Paraaortic lymph node (tissue), 1 donor: ENCODE measurements around the genes CMTM6 and DYNC1LI1.

- PRO-cap, result no peak
Measured at GRCh38 chr3:30615417-30616164, 9.2 kb downstream of the TGFBR2 start.

DNA sequence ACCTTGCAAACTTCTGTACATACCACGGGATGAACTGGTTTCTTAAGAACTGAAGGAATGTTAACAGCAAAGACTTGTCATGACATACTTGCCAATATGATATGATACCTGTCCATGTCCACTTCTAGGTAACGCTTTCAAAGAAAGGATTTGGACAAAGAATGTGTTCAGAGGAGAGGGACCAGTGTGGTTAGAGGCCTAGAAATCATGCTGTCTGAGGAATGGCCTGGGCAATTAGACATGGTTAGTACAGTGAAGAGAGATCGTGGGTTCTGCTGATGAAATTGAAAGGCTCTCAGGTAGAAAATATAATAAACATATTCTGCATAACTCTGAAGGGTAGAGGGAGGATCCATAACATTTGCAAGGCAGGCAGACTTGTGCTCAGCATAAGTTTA lies 39.8 kb downstream of the TGFBR2 start:
- PRO-cap, result no peak

GRCh38 chr3:30648927-30649600 lies 42.7 kb downstream of the TGFBR2 start:
- PRO-cap, result no peak

- PRO-cap, result unidirectional peak, minus-strand start at chr3:30657947
Measured at GRCh38 chr3:30657813-30658341, 51.5 kb downstream of the TGFBR2 start.

DNA sequence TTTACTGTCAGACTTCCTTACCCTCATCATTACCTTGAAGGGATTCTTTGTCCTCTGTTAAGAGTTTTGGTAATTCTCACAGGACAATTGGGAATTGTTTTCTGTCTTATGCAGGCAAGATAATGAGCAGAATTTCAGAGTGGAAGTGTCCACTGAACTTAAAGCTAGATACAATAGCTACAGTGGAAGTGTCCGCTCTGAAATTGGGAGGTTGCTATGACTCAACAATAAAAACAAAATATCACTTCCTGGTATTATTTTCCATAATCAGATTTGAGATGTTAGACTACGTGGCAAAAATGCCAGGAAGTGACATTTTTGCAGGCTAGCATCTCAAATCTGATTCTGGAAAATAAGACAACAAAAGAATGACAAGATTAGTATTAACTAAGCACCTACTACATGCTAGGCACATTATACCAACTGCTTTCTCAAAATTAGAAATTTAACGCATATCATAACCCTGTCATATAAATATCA lies 267.1 kb upstream of the STT3B start:
- PRO-cap, result no peak

DNA sequence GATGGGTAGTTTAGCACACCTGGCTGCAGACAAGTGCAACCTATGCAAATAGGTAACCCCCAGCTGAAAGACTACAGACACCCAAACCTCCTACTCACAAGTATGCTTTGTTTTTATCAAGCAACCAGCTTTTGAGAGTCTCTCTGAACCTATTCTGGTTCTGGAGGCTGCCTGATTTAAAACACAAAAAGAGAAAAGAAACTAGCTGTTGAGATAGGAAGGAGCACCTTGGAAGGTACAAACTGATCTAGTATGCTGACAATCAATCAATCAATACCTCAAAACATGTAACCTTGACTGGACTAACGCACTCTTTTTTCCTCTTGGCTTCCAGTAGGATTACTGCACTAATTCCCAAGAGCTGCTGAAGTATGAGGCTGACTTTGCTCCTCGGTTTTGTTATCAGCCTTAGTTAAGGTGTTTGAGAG lies 63.6 kb downstream of the OSBPL10 start:
- PRO-cap, result bidirectional peak, plus-strand start at position 208 of the sequence, minus-strand start at position 86 of the sequence

DNA sequence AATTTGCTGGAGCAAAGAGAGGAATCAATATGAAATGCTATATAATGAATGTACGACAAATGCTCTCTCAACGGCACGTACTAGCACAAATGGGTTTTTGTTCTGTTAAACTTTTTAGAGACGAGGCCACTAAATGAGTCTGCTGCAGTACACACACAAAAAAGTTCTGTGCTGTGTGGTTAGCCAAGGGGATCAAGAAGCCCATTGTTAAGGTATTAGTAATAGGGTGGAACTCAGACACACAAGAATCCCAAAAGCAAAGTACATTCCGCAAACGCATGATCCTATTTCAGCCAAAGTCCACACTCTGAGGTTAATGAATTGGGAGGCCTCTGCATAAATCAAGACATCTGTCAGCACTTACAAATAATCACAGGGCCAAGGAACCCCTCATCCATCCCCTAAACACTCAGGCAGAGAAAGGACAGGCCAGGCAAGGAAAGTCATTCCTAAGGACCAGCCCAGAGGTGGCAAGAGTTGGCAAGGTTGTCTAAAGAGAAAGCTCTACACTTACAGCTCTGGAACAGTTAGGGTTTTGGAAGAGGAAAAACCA lies 12.1 kb downstream of the OSBPL10 start:
- PRO-cap, result no peak

- PRO-cap, result no peak
Measured at GRCh38 chr3:31986037-31986381, 4.5 kb downstream of the ZNF860 start.

GRCh38 chr3:32153390-32153958 lies 47.1 kb downstream of the GPD1L start:
- PRO-cap, result no peak

- PRO-cap, result no peak
Measured at GRCh38 chr3:32201106-32201773, 37.2 kb upstream of the CMTM8 start.

GRCh38 chr3:32485035-32485506 lies 17.6 kb downstream of the CMTM6 start:
- PRO-cap, result no peak

- PRO-cap, result bidirectional peak, plus-strand start at chr3:32502918, minus-strand start at chr3:32502789
Measured at GRCh38 chr3:32502686-32503101, at the start of gene CMTM6. CMTM6 (minus strand) TSS chr3:32502852.

DNA sequence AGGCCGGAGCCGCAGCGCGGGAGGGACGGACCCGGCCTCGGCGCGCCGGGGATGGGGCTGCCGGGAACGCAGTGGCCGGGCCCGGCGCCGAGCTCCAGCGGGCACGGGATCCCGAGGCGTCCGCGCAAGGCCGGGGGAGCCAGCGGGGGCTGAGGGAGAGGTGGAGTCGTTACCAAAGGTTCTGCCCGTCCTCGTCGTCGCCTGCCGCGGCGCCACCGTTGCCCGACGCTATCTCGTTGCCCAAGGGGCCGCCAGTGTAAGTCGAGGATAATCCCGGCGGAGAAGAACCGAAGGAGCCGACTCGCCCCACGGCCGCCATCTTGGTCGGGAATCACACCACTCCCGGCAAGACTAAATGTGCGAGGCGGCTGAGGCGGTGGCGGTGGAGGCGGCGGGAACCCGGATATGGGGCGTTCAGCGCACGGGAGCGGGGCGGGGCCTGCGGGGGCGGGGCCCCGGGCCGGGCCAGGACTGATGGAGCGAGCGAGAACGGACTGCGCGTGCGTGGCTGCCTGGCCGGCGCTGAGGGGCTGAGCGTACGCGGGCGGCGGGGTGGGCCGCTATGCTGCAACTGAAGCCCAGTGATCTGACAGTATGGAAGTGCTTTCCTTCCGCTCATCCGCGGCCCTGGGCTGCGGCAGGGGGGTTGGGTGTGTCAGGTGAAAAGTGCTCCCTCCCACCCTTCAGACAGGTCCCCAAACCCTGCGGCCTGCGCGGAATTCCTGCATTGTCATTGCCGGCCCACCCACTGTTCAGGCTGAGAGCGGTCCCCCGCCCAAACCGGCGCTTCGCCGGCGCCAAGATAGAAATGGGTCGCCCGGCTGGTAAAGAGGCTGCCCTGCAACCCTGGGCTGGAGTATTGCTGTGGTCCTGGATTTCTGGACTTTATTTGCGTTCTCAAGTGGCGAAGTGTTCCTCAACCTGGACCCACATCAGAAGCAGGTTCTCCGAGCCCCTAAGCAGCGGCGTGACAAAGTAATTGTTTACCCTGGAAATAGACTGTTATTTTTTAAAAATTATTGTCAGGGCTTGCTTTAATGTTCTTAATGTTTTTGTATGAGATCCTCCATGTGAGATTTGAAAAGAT lies at the start of gene DYNC1LI1:
Gene DYNC1LI1 (minus strand): TSS at position 407 of the 1,087 bp plus-strand sequence.
- PRO-cap, result bidirectional peak, plus-strand start at position 501 of the sequence, minus-strand start at position 326 of the sequence

DNA sequence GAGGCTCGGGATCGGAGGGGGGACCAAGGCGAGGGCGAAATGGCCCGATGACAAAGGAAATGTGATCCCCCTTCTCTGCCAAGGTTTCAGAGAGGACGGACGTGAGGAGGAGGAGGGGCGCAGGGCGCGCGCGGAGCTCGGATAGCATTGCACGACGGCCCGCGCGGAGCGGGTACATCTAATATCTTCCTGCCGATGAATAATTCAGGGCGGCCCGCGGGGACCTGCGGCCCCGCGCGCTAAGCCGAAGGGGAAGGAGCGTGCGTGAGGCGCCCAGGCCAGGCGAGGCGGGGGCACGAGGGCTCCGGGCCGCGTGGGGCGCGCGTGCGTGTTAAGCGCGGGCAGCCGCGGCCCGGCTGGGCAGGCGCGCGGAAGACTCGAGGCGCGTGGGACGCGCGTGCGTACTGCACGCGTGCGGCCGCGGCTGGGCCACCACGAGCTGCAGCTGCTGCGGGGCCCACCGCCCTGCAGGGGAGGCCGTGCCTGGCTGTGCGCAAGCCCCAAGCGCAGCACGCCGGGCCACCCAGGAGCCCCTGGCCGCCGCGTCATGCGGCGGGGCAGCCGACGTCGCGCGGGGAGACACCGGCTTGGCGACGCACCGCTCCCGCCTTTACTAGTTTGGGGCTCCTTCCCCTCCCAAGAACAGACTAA lies 719 bp upstream of the TRIM71 start:
- PRO-cap, result no peak

- PRO-cap, result no peak
Measured at GRCh38 chr3:32819437-32819920, 1.7 kb downstream of the TRIM71 start.

DNA sequence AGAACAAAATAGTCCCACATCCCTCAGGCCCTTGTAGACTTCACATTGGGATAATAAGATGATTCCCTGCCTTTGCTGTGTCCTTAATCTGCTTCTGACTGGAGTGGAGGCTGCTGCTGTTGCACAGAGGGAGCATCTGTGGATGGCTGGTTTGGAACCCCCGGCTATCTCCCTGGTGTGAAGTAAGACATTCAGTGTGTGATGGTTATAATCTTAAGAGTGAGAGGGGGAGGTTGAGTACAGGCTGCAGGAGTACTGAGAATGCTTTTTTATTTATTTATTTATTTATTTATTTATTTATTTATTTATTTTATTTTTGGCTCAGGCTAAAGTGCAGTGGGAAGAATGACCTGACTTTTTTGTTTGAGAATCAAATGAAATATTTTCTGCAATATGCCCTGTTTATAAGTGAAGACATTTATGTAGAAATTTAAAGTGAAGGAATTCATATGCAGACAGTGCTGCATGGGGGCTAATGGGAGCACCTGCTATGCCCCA lies 15.6 kb downstream of the TRIM71 start:
- PRO-cap, result no peak

DNA sequence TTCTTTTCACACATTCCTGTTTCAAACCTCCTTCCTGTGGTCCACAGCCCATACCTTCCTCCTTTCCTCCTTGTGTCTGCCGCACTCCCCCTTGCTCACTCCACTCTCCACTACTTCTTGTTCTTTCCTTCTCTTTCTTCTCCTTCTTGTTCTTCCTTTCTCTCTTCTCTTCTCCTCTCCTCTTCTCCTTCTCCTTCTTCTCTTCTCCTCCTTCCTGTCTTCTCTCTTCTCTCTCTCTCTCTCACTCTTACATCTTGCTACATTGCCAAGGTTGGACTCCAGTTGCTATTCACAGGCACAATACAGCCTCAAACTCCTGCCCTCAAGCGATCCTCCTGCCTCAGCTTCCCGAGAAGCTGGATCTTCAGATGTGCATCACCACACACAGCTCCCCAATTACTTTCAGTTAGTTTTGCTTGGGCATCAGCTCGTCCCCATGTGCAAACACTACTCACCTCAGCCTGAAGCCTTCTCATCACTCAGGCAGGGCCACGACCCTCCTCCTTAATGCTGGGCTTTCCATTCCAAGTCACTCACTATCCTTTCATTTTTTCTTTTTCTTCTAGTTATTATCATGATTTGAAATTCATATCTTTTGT lies 49.6 kb downstream of the CCR4 start:
- PRO-cap, result no peak

- PRO-cap, result no peak
Measured at GRCh38 chr3:33144186-33145036, 30.6 kb downstream of the CRTAP start.

DNA sequence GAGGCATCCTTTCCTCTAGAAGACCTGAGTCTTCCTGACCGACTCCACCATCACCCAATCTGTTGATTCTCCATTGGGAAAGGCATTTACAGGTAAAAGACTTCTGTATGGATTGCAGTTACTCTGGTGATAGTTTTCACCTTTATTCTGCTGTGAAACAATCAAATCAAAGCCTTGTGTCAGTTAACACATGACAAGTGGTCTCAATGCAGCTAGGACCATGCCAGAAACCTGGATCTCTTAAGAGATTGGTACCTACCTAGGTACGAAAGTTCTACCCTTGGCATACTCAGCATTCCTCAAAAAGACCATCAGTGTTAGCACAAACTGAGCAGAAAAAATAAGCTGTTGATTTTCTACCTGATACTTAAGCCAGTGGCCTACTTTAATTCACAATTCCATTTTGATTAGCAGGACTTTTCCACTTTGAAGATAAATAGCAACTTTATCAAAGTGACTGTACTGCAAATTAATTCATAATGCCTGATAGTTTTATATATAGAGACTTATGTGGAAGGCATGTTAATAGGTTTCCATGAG lies 54.5 kb downstream of the UBP1 start:
- PRO-cap, result no peak

DNA sequence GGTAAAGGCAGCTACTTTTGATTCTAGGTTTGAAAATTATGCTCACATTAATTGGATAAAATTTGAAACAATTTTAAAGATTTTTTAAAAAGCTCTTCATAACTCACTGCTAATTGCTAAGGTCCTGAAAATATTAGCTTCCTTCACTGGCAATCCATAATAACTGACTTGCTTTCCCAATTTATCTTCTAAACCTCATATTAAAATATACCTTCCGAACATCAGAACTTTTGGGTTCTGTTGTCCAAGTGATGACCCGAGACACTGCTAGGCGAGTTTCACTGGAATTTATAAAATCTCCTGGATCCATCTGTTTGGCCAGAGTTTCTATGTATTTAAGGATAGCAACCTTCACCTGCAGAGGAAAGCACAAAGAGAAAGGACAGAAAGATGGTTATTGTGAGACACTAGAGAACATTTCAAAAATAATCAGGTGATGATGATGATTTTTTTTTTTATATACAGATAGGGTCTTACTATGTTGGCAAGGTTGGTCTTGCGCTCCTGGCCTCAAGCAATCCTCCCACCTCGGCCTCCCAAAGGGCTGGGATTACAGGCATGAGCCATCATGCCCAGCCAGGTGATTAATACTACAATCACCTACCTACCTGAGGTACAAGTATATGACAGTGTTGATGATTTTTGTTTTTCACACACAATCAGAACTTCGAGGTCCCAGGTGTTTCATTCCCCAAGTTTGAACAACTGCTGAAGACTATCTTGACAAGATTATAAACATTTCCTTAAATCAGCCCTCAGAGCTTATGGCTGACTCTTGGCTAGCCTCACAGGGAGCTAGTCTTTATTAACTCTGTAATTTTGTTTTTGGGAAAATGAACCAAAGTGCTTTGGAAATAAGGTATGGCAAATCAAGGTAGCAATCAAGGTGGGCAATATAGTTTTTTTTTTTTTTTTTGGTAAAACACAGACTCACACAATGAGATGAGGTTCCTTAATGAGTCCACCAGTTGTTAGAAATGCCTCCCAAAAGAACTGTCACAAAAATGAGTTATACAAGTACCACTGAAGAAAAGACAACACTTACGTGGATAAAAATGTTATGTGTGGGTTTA lies 111.2 kb upstream of the UBP1 start:
- PRO-cap, result no peak